PC-3 (cell line): ENCODE data around the genes B2M and SLC30A4.

- RAMPAGE, long total RNA, result no peak
Measured at GRCh38 chr15:43527684-43528700, 10.6 kb downstream of the MAP1A start.

GRCh38 chr15:43596175-43596905, 2.5 kb downstream of the CKMT1B start:
- RAMPAGE, long total RNA, result no peak

DNA sequence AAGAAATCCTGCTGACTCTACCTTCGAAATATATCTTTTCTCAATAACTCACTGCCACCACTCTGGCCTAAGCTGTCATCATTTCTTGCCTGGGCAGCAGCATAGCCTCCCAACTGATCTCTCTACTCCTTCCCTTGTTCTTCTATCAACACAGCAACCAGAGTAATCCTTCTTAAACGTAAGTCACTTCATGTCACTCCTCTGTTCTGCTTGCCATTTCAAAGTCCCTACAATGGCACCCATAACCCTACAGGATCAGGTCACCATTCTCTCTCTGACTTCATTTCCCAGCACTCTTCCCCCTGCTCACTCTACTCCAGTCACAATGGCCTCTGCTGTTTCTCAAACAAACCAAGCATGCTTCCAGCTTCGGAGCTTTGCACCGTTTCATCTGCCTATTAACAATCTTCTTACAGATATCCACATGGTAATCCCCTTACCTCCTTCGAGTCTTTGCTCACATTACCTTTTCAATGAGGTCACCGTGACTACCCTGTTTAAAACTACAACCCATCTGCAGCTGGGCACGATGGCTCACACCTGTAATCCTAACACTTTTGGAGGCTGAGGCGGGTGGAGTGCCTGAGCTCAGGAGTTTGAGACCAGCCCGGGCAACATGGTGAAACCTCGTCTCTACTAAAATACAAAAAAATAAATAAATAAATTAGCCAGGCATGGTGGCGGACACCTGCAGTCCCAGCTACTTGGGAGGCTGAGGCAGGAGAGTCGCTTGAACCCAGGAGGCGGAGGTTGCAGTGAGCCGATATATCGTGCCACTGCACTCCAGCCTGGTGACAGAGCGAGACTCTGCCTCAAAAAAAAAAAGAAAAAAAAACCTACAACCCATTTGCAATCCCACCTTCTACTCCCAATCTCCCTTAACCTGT, 14.8 kb upstream of the STRC start:
- RAMPAGE, long total RNA, result no peak

GRCh38 chr15:43769817-43770281, 6.9 kb downstream of the ELL3 start:
- RAMPAGE, long total RNA, result no peak

DNA sequence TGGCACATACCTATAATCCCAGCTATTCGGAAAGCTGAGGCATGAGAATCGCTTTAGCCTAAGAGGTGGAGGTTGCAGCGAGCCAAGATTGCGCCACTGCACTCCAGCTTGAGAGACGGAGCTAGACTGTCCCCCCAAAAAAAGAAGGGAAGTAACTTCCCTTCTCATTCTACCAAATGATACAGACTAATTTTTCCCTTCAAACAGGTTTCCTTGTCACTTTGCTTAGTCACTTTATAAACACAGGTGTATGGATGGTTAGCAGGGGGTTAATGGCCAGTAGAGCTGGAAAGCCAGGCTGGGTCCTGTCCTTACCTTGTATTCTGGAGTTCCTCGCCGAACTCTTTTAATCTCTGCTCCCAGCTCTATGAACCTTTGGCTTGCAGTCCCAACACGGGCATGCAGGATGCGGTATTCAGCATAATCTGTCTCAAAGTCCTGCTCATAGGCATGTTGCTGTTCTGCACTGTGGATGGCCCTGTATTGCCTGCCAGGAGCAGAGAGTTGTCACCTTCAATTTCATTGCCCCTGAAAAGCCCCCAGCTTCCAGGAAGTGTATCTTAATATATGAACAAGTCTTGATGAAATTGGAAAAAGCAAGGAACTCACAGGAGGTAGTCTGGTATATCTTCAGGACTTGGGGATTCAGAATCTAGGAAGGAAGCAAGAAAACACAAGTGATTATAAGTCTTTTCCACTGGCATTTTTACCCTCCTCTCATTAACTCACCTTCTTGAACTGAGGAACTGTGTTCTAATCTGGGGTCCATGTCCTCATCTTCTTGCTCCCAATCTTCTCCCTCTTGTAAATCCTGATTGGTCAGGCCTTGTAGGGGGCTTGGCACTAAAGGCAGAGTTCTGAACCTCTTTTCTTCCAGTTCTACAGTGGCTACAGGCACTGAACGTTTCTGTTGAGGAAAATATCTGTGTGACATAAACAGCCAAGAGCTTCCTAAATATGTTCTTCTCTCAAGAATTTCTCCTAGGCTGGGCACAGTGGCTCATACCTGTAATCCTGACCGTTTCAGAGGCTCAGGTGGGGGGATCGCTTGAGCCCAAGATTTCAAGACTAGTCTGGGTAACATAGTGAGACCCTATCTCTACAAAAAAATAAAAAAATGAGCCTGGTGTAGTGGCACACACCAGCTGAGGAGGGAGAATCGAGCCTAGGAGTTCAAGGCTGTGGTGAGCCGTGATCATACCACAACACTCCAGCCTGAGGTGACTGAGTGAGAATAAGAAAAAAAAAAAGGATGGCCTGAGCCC, 2.5 kb downstream of the ELL3 start:
- RAMPAGE, long total RNA, result no peak

DNA sequence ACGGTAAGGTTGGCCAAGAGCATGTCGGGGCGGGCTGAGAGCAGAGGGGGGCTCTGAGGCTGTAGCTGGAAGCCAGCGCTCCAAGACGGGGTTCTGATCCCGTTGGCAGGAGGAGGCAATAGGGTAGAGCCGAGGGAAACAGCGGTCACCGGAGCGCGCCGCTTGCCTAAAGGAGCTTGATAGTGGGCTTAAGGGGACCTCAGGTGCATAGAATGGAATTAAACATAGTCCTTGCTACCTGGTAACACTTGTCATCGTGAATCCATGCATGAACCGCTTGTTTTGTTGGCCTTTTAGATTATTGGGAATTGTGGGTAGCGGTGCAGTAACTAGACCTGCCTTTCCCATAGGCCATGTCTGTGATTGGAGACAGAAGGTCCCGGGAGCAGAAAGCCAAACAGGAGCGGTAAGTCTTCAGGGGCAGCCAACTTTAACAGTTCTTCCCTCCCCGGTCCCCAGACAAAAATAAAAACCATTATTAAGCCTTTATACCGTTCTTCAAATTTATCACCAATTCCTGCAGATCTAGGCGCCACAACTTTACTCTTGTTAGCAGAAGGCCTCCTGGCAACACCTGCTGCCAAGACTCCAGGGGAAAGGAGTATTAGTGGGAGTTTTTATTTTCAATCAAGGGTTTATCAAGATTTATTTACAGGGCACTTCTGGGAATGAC, 519 bp downstream of the HYPK start:
- RAMPAGE, long total RNA, result no peak

DNA sequence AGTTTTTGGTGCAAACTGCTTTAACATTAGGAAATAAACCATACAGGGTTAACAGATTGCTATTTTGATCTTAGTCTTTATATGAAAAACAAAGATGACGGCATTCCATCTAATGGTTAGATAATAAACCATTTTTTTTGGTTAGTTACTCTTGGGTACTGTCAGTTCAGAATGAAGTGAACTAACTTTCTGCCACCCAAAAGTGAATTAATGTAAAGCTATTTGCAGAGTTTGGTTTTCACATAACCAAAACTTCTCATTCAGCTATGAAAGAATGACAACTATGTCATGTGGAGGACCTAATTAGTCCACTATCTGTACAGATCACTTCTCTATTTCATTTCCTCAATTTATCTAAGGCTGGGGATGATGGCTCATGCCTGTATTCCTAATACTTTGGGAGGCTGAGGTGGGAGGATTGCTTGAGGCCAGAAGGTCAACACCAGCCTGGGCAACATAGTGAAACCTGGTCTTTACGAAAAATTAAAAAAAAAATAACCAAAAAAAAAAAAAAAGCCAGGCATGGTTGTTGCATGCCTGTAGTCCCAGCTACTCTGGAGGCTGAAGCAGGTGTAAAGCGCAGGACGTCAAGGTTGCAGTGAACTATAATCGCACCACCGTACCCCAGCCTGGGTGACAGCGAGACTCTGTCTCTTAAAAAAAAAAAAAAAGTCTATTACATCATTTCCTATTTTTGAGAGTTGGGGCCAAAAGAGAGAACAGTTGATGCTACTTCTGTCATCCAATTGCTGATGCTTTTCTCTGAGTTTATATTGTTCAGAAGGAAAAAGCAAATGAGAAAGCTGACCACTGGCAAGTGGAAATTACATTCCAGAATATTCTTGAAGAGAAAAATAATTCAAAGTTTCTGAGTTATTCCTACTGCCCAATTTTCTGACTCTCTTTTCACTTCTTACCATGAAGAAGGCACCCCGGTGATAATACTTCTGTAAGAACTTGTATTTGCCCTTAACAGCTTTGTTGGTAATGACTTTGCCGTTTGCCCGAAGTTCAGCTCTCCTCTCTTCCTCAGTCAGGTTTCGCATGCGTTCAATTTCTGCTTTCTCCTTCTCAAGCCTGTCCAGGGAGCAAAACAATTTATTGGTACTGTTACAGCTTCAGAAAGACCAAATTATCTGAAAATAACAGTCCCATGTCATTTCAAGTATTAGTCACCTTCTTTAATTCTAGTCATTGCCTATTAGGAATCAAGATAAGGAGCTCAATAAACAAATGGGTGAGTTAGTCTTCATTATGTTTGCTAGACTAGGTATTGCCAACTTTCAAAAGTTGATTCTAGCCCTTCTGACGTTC, 8.9 kb downstream of the HYPK start:
- RAMPAGE, long total RNA, result no peak

GRCh38 chr15:44474058-44474370, 46.6 kb downstream of the CTDSPL2 start:
- RAMPAGE, long total RNA, result no peak

GRCh38 chr15:44537520-44538257, 742 bp downstream of the EIF3J start:
- RAMPAGE, long total RNA, result no peak

DNA sequence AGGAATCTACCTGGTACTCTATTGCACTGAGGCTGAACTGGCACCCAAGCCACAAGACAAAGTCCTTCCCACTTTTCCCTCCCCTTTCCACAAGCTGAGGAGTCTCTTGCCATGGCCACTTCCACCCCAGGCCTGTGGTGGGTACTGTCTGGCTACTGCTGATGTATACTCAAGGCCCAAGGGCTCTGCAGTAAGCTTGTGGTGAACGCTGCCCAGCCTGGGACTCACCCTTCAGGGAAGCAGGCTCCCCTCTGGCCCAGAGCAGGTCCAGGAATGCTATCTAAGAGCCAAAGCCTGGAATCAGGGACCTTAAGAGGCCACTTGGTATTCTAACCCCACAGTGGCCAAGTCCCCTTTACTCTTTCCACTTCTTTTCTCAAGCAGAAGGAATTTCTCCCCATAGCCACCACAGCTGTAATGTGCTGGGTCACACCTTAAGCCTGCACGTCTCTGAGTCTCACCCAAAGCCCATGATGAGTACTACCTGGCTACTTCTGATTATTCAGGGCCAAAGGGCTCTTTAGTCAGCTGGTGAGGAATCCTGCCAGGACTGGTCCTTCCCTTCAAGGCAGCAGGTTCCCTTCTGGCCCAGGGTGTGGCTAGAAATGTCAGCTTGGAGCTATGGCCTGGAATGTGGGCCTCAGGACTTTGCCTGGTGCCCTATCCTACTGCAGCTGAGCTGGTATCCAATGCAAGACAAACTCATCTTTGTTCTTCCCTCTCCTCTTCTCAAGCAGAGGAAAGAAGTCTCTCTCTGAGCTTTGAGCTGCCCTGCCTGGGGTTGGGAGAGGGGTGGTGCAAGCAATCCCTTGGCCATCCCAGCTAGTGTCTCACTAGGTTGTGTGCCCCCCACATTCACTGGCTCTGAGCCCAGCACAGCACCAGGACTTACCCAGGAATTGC, 4.0 kb downstream of the PATL2 start:
- RAMPAGE, long total RNA, result no peak

GRCh38 chr15:44710031-44710635, 990 bp downstream of the PATL2 start:
- RAMPAGE, long total RNA, result no peak

GRCh38 chr15:44711468-44712361, at the start of gene B2M:
Gene B2M (plus strand): TSS chr15:44711517.
- RAMPAGE, long total RNA, result start-site peak on the plus strand at chr15:44711509-44711525, 38 and 5,247 reads in 2 replicates

DNA sequence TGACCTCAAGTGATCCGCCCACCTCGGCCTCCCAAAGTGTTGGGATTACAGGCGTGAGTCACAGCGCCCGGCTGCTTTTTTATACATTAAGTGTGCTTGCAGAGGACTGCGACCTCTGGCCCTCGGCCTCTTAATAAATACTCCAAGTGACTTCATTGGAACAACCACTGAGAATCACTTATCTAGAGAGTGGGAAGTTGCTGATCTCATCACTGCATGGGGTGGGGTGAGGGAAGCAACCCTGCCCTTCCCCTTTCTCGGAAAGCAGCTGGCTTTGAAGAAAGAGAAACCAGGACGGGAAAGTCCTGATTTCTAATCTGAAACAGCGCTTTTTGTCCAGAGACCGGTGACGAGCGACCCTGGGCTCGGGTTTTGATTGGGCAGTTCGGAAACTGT, 7.8 kb upstream of the TRIM69 start:
- RAMPAGE, long total RNA, result no peak

DNA sequence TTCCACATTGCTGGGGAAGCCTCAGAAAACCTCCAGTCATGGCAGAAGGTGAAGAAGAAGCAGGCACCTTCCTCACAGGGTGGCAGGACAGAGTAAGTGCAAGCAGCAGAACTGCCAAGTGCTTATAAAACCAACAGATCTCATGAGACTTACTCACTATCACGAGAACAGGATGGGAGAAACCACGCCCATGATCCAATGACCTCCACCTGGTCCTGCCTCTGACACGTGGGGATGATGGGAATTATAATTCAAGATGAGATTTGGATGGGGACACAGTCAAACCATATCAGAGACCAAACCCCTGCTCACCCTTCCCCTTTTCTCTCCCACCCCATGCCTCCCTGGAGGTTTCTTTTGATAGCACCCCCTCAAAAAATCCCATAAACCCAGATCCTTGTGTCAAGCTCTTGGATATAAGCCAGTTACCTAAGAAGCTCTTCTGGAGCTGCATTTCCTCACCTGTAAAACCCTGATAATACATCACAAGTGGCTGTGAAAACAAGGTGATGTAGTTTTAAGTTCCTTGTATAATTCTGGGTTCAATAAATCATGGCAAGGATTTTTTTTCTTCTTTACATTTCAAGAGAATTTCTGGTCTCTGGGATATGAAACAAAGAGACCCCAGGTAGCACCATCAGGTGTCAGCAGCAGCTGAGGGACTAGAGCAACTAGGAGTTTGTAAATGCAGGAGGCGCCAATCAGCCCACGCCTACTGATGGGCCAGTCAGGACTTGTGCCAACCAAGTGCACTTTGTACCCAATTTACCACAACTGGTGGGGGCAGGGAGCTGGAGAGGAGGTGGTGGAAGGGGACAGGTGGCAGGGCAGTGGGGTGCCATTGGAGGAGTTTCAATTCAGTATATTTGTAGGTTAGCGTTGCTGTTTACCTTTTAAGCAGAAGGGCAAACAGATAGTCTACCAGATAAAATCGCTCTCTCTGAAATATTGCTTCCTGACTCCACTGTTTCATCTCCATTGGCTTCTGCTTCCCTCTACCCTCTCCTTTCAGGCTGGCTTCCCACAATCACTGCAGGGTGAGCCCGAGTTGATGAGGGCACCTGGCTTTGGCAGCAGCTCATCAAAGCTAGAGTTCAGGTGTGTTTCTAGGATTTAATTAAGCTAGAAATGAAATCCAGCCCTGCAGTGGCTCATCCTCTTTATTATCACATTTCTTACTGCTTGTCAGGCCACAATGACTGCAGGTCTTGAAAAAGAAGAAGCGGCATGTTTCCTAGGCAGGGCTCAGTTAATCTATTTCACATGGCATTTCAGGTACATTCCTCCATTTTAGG, 75.5 kb downstream of the TRIM69 start:
- RAMPAGE, long total RNA, result no peak

DNA sequence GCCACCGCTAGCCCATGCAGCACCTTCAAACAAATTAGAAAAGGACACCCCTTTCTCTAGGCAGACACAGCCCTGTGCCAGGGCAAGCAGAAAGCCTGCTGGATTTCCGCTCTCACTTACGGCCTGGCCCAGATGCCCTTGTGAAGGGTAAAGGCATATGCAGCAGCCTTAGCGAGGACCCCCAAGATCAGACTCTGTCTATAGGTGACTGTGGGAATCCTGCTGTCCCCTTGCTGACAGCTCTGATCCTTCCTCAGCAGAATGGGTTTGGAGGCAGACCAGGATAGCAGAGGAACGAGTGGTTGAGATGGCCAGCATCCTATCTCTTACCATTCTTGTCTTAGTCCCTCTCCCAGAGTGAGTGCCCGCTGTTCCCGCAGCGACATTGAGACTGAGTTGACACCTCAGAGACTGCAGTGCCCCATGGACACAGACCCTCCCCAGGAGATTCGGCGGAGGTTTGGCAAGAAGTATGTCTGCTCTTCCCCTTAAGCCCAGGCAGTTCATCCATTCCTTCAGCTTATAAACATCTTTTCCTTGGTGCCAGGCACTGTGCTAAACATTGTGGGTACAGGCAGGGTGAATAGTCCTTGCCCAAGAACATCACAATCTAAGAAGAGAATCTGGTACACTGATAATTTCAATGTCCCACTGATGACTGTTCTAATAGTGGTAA, 21.1 kb downstream of the DUOX1 start:
- RAMPAGE, long total RNA, result no peak

GRCh38 chr15:45184251-45185406, 3.1 kb downstream of the SHF start:
- RAMPAGE, long total RNA, result no peak

- RAMPAGE, long total RNA, result no peak
Measured at GRCh38 chr15:45346021-45346658, 32.2 kb downstream of the GATM start.

DNA sequence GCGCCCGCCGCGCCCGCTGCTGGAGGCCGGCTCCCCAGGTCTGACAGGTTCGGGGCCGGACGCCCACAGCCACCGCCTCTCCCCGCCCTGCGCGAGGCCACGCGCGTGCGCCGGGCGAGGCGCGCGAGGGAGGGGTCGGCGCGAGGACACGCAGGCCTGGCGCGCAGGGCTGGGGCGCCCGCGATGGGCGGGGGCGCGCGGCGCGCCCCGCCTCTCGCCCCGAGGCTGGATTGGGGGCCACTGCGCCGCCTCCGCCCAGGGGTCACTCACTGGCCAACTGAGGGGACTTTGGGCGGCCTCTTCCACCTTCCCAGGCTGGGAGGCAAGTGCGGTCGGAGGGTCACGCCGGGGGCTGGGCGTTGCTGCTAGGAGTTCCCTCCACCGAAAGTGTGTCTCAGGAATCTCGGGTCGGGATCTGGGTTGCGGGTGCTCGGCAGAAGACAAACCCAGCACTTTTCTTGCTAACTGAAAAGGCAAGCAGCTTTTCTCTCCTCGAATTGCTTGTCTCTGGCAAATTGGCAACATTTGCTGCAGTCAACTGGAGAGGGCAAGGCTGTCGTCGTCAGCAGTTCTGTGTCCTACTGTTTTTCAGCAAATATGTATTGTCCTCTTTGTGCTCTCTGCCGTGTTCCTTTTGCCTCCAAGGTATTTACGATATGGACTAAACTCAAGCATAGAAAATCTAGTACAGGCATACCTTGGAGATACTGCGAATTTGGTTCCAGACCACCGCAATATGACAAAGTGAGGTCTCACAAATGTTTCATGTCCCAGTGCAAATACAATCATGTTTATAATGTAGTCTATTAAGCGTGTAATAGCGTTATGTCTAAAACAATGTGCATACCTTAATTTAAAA, at the start of gene SLC30A4:
Gene SLC30A4 (minus strand): TSS at position 42 of the 859 bp plus-strand sequence.
- RAMPAGE, long total RNA, result no peak

GRCh38 chr15:45642232-45642546, 7.4 kb downstream of the SQOR start:
- RAMPAGE, long total RNA, result no peak

DNA sequence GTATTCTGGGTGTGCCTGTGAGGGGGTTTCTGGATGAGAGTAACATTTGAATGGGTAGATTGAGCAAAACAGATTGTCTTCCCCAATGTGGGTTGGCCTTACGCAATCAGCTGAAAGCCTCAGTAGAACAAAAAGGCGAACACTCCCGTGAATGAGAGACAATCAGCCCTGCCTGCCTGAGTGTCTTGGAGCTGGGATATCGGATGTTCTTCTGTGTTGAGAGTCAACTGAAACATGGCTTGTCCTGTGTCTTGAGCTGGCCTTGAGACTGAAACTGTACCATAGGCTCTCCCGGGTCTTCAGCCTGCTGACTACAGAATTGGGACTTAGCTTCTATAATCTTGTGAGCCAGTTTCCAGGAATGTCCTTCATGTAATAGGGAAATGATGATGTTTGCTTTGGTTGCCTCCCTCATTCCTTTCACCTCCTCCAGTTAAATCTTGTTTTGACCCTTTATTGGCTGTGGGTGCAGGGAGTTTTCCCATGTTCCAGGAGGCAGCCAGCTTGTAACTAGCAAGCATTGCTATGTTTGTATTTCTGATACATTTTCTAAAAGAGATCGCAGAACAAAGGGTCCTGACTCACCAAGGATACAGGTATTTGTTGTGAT, 10.7 kb downstream of the SQOR start:
- RAMPAGE, long total RNA, result no peak